Colic lymph node (tissue), 1 donor: ENCODE results near the gene ASAH2B.

DNA sequence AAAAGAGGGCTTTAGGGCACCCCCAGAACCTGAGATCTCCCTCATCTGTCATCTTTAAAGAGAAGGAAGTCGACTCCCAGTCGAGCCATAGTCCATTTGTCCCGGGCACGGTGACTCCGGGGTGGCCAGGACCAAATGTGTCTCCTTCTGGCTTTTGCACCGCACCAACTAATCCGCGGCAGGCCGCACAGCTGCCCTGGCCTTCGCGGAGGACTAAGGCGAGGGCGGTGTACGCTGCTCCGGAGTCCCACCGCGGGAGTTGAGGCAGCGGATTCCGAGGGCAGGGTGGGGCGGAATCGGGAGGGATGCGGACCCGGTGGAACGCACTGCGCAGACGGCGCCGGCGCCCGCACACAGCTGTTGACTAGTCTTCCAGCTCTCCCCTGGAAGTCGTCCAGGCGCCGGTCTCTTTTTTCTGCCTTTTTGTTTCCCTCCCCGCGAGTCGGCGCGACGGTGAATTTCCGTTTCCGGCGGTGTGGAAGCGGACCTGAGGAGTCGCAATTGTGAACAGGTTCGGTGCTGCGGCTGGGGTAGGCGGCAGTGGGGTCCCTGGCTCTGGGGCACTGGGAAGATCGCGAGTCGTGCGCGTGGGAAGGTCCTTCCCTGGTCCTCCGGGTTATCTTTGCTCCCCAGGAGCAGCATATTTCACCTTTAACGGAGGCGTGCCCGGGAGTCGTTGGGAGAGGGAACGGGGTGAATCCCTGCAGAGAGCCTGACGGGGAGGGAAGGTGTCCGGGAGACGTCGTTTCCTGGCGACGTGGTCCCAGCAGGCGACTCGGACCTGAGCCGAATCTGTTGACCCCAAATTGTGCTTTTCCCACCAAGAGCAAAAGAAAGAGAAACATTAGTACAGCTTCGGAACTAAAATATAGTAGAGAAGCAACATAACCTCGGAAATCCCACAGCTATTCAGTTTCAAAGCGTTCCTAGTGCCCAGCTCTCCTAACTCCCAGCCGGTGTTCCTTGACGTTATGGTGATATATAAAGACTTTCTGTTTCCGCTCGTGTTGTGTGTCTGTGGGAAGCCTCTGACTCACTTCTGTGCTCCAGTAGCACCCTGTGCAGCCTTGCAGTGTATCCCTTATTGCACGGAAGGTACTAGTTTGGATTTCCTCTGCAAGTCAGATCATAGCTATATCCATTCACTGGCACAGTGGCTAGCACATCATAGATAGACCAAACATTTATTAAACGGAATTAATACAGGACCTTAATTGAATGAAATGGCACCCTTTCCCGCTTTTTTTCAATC, at the start of gene ASAH2B:
TSS of gene ASAH2B (plus strand) at position 464 of the 1,252 bp plus-strand sequence.
- PRO-cap = bidirectional peak, plus-strand start at position 510 of the sequence, minus-strand start at position 385 of the sequence

- PRO-cap = no peak
Observed at GRCh38 chr10:50832227-50832671, 53.2 kb downstream of the A1CF start.

GRCh38 chr10:50857570-50858067, 27.8 kb downstream of the A1CF start:
- PRO-cap = no peak

GRCh38 chr10:51073264-51073594, 1.1 kb upstream of the PRKG1 start:
- PRO-cap = no peak

DNA sequence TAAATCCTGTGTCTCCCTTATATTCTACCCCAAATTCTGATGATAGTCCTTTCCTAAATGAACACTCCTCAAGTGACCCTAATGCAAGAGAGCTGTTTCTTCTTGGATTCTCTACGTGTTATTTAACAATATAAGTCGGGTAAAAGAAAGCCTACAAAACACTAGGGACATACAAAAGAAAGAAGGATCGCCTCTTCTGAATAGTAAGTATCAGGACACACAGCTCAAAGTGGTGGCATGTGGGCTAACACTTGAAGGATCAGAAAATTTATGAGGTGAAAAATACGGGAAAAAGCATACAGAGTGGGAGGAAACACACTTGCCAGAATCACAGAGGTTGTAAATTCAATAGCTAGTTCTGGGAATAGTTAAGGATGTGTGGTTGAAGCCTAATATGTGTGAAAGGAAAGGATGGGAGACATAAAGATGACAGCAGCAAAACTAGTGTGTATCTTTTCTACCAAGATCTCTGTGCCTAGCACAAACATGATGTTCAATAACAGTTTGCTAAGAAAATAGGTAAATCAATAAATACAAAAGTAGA, 125.6 kb downstream of the PRKG1 start:
- PRO-cap = no peak

DNA sequence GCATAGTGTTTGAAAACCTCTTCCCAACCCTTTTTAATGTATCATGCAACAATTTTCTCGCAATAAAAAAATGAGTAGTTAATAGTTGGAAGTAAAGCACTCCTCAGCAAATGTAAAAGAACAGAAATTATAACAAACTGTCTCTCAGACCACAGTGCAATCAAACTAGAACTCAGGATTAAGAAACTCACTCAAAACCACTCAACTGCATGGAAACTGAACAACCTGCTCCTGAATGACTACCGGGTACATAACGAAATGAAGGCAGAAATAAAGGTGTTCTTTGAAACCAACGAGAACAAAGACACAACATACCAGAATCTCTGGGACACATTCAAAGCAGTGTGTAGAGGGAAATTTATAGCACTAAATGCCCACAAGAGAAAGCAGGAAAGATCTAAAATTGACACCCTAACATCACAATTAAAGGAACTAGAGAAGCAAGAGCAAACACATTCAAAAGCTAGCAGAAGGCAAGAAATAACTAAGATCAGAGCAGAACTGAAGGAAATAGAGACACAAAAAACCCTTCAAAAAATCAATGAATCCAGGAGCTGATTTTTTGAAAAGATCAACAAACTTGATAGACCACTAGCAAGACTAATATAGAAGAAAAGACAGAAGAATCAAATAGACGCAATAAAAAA, 135.8 kb downstream of the PRKG1 start:
- PRO-cap = no peak

- PRO-cap = no peak
Observed at GRCh38 chr10:51571307-51572207, 127.8 kb downstream of the CSTF2T start.

GRCh38 chr10:51649297-51649691, 50.1 kb downstream of the CSTF2T start:
- PRO-cap = no peak

- PRO-cap = no peak
Observed at GRCh38 chr10:51697974-51699019, 1.1 kb downstream of the CSTF2T start.

- PRO-cap = no peak
Observed at GRCh38 chr10:51838528-51838964, 139.2 kb upstream of the CSTF2T start.

DNA sequence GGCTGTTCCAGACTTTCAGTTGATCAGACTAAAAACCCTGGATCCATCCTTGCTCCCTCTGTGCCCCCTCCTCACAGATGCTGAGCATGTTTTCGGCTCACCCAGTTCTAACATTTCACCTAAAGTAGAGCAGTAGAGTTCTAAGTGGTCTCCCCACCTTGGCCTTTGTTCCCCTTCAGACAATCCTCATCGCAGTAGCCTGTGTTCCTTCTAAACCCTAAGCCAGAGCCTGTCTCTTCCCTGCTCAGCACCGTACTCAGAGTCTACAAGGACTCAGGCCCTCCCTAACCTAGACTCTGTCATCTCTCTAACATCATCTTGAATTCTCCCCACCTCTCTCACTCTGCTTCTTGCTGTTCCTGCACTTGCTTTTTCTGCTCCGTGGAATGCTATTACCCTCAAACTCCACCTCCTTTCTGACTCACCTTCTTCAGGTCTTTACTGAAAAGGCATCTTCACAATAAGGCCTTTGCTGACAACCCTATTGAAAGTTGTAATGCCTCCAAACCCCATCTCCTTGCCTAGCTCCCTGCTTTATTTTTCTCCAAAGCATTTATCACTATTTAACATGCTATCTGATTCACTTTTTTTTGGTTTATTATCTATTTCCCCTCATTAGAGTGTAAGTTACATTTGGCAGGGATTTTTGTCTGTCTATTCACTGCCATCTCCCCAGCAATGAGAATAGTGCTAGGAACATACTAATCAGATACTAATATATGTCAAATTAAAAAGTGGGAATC, 141.0 kb downstream of the DKK1 start:
- PRO-cap = no peak

DNA sequence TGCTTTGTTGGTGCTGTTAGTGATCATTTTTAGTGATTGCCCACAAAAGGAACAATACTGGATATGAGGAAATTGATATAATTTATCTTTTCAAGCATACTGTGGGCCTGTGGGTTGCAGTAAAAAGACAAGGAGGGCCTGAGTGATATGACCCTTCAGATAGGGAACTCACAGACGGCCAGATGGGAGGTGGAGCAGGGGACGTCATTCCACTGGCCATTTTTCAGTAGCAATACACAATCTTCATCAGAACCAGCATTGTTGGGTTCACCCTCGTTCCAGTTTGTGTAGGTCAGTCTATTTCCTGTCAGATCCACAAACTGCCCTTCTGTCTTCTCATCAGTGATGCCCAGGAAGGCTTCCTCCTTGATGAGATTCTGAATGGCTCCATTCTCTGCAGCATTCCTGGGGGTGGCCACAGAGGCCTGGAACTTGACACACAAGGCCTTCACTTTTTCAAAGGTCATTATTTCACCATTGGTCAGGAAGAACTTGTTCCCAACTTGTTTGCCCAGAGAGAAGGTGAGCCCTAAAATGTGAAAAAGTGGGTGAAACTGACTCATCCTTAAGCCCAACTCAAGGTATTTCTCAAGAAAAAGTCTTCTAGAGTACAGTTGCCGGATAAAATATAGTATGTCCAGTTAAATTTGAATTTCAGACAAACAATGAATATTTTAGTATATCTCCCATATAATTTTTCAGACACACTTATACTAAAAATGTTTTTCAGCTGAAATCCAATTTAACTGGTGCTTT, 4.4 kb downstream of the MBL2 start:
- PRO-cap = no peak

GRCh38 chr10:53597694-53598415, 825.3 kb upstream of the MBL2 start:
- PRO-cap = no peak

GRCh38 chr10:55630118-55630883, 730.8 kb downstream of the ZWINT start:
- PRO-cap = no peak

GRCh38 chr10:58268207-58268558, 489 bp upstream of the IPMK start:
- PRO-cap = no peak

DNA sequence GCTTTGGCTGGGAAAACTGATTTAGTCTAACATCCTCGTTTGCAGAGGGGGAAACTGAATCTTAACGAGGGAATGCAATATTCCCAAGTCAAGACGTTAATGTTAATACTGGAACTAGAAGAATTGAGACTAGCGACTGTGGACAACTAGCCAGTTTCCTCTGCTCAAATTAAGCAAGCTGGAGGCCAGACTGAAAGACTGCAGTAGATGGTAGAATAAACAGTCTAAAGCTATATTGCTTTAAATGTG, 702 bp upstream of the TFAM start:
- PRO-cap = no peak

DNA sequence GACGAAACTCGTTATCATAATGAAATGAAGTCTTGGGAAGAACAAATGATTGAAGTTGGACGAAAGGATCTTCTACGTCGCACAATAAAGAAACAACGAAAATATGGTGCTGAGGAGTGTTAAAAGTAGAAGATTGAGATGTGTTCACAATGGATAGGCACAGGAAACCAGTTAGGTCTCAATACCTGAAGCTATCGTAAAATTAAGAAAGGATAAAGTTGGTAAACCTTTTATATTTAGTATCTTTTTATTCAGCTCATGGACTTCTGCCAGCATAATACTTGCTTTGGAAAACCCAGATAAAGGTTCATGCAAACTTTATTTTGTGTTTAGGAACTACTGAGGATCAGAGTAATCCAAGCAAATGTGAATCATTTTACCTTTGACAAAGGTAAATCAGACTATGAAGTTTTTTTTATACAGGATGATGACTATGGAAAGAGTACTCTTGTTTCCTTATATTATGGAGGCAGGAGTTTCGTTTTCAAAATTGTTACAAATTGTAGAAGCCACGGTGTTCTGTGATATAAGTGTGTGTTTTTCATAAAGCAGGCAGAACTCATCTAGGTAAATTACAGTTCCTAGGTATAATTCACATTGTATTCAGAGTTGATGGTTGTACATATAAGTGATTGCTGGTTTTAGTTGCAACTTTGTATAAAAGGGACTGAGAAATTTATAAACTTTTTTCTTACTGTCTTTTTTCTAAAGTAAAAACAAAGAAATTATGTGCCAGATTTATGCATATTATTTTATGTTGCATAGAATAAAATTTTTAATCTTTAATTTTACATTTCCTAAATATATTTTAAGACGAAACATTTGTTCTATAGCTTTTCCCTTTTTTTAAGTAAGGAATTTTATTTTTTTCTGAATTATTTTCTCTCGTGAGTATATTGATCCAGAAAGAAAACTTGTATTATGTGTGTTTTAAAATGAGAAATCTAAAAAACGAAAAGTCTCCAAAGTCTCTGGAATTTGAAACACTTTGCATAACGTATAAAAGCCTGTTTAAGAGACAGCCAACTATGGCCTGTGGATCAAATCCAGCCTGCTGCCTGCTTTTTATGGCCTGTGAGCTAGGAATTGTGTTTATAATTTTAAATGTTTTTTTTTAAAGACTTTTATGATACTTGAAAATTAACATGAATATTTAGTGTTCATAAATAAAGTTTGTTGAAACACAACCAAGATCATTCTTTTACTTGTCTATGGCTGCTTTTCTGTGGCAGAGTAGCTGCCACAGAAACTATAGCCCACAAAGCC, 10.2 kb downstream of the TFAM start:
- PRO-cap = no peak

GRCh38 chr10:58533598-58534646, 21.2 kb downstream of the BICC1 start:
- PRO-cap = no peak

DNA sequence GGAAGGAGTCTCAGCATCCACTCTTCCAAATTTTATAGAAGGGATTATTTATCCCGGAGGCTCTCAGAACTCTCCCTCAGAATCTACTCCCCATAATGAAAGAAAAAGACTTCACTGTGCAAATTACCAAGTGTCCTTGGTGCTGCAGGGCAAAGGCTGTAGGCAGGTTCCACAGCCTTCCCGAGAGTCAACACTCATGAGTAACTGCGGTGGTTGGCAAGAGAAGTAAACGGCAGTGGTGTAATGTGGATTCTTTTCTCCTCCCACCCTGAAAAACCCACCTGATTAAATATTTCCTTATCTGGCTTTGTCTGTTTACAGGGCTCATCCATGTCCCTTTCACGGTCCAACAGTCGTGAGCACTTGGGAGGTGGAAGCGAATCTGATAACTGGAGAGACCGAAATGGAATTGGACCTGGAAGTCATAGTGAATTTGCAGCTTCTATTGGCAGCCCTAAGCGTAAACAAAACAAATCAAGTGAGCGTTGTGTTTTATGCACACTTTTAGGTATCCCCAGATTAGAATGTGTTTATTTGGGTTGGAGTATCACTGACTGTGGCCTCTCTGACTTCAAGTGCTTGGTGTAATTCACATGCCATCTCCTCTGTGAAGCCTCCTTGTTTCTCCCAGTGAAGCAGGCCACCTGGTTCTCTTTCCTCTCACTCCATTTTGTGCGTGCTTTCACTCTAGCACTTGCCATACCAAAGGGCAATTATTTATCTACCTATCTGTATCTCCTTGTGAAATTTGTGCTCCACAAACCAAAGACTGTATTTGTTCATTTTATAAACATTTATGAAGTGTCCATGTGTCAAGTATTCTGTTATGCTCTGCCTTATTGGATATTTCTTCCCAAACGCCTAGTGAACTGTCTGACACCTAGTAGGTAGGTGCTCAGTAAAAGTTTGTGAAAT, 301.1 kb downstream of the BICC1 start:
- PRO-cap = no peak

- PRO-cap = no peak
Observed at GRCh38 chr10:58816907-58817867, 304.5 kb downstream of the BICC1 start.